ENCODE measurements around a stretch of chr2.

DNA sequence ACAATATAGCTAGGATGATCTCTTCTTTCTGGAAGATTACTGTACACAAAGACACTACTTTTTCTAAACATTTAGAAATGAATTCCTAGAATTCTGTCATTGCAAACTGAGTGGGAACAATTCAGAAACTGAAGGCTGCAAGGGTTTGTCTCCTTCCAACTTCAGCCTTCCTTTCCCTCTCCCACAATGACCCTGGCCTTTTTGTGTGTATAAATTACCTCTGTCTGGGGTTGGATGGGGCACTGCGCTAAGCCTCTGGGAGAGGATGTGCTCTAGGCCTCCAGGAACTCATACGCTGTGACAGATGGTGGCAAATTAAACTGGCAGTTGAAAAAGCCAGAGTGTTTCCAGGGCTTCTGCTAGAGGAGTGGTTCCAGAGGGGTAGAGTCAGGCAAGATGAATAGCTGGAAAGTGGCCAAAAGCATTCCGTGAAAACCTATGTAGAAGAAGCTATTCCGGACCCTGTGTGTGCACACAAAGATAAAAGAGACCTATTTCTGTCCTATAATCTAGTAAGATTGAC lies 84.7 kb downstream of the ACTR3 start:
- RRBS, result no CpG with 5 or more reads among the region's 4 CpGs

GRCh38 chr2:114662294-114662831 lies 219.9 kb downstream of the DPP10 start:
- RRBS, result no CpG with 5 or more reads among the region's 43 CpGs

DNA sequence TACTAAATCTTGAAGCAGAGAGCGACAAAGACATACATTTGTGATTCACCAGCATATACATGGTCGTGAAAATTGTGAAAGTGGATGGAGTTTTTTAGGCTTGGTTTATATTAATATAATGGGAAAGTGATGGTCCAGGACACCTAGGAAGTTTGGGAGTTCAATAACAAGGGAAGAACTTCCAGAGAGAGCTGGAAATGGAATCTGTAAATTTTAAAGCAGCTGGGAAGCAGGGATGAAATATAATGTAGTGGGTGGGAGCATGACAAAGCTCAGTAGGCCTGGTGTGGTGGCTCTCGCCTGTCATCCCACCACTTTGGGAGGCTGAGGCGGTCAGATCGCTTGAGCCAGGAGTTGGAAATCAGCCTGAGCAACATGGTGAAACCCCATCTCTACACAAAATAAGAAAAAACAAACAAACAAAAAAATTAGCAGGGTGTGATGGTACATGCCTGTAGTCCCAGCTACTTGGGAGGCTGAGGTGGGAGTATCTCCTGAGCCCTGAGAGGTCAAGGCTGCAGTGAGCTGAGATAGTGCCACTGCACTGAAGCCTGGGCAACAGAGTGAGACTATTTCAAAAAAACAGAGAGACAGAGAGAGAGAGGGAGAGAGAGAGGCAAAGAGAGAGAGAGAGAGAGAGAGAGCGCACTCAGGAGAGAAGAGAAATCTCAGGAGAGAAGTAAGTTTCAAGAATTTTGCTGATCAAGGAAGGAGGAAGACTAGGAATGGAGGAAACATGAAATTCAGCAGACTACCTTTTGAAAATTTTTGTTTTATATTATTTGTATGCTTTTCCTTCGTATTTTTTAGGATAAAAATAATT lies 745.2 kb downstream of the DPP10 start:
- RRBS, result no CpG with 5 or more reads among the region's 7 CpGs

GRCh38 chr2:117068594-117068793 lies 746.0 kb upstream of the DDX18 start:
- RRBS, result no CpG with 5 or more reads among the region's 2 CpGs

GRCh38 chr2:117981419-117981980 lies 32.4 kb downstream of the CCDC93 start:
- RRBS, result no CpG with 5 or more reads among the region's 4 CpGs

GRCh38 chr2:118012916-118013170 lies 1.0 kb downstream of the CCDC93 start:
- RRBS, result no CpG with 5 or more reads among the region's 5 CpGs

DNA sequence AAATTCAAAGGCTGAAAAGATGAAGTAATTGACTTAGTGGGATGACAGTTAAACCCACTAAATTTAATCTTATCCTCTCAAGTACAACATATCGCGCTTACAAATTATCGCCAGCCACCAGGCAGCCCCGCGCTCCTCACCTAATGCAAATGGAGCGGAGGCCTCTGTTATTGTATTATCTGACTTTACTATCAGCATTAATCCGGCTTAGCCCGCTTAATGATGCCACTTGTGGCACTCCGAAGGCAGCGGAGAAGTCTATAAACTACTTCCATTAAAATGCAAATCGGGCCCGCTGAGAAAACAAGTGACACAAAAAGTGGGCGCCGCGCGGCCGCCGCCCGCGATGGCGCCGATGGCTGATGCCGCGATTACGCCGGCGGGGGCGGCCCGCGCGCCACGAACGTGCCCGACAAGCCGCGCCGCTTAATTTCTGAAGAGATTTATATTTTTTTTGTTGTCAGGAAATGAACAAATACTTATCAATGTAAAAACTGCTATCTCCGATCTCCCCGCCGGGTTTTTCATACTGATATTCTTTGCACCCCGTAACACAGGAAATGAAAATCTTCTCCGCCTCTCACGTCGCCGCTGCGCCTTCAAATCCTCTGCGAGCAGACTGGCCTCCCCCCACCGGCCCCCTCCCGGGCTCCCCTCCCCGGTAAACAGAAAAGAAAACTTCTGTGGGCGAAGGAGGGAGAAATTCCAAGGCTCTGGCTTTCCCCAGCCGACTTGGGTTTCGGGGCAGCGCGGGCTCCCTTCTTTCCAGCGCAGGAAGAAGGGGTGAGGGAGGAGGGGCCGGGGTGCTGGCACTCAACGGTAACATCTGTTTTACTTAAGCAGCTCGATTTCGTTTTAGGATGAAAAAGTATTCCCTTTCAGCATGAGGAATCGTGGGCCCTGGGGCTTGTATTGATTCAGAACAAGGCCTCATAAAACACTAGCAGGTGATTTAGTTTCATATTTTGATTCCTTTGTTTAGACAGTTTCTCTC lies 221.9 kb downstream of the INSIG2 start:
- RRBS, result 0% methylated on average over 2 of the region's 61 CpGs

DNA sequence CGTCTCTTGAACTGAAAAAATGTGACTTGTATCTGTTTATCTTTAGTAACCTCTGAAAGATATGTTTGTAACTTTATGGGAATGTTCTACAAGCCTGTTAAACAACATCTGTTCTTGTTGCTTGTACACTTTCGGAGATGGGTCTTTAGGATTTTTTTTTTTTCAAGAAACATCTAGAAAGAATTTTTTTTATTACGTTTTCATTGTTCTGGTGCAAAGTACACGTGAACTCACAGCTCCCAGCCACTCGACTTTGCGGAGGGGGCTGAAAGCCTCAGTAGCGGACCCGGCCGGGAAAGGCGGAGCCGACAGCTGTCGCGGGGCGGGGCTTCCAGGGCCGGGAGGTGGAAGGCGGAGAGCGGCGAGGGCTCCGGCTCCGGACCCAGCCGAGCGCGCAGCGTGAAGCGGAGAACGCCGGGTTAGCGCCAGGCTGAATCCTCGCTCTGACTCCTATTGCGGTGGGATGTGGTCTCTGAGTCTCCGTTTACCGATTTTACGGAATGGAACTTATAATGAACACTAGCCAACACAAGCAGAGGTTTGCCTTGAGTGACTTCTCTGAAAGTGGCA lies 73.1 kb downstream of the EN1 start:
- RRBS, result 3% methylated on average over 15 of the region's 33 CpGs

GRCh38 chr2:118954264-118955352 lies 12.6 kb downstream of the MARCO start:
- RRBS, result no CpG with 5 or more reads among the region's 8 CpGs

DNA sequence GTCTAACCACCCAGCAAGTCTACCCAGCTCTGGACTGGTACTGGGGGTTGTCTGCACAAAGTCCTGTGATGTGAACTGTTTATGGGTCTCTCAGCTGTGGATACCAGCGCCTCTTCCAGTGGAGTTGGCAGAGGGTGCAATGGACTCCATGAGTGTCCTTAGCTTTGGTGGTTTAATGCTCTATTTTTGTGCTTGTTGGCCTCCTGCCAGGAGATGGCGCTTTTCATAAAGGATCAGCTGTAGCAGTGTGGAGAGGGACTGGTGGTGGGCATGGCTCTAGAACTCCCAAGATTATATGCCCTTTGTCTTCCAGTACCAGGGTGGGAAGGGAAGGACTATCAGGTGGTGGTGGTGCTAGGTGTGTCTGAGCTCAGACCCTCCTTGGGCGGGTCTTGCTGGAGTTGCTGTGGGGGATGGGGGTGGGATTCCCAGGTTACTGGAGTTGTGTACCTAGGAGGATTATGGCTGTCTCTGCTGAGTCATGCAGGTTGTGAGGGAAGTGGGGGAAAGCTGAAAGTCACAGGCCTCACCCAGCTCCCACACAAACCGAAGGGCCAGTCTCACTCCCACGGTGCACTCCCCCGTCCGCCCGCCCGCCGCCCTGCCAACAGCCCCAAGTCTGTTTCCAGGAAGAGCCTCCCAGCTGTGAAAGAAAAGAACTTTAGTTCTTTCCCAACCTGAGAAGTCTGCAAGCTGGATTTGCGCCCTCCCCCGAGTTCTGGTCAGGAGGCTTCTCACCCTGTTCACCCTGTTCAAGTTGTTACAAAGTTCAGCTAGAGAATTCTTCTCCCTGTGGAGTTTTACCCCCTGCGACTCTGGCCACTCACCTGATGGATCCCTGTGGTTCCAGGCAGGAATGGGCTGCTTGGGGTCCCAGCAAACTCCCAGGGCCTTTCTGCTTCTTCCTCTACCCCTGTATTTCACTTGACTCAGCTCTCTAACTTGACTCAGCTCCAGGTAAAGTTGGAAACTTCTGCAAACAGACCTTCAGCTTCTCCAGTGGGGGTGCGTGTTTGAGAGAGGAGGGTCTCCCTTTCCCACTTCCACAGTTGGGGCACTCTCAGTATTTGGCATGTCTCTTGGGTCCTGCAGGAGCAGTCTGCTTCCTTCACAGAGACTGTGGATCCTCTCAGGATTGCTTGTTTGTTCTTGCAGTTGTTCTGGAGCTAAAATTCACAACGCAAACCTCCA lies 108.2 kb downstream of the C1QL2 start:
- RRBS, result no CpG with 5 or more reads among the region's 15 CpGs

DNA sequence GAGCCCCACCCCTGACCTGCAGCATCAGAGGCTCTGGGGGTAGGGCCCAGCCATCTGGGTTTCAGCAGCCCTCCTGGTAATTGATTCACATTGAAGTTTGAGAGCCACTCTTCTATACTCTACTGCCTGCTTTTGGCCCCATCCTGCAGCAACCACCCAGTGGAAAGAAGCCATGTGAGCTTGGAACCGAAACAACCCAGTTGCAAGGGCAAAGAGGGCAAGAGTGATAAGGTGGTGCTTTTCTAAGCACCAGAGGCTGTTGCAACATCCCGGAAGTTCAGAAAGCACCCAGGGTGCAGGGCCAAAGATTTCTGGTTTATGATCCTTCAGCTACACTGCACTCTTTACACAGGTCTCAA lies 29.1 kb upstream of the TMEM37 start:
- RRBS, result no CpG with 5 or more reads among the region's 2 CpGs

DNA sequence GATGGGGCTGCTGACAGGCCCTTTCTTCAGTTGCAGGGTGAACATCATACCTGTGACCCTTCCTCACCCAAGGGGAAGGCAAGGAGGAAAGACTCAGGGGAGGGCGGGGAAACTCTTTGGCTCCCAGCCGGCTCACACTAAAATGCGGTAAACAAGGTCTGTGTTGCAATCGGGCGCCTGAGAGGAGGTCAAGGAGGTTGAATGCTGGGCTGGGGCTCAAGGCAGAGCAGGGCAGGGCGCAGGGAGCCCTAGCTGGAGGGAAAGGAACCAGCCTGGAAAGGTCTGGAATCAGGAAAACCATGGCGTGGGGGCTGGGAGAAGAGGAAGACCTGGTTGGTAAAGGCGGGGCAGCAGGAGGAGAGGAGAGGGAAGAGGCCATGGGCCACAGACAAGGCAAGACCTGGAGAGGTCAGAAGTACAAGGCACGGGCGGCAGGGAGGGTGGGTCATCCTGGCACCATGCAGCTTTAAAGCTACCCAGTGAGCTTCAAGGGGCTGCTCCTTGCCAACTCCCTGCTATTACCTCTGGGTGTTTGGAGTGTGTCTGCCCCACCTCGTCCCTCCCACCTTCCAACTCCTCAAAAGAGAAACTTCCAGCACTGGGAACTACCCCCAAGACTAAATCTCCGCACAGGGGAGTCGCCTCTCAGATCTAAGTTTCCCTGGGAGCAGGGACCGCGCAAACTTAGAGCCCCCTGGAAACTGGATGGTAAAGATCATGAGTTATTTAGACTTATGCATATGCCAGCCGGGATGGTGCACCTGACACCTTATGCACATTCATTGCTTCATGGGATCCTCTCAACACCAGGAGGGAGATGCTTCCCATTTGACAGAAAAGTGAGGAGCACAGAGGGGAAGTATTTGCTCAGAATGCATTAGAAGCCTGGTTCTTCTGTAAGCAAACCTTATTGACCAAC lies 4.6 kb upstream of the TMEM37 start:
- RRBS, result no CpG with 5 or more reads among the region's 16 CpGs

GRCh38 chr2:119483289-119483809 lies 40.9 kb downstream of the SCTR start:
- RRBS, result no CpG with 5 or more reads among the region's 8 CpGs

DNA sequence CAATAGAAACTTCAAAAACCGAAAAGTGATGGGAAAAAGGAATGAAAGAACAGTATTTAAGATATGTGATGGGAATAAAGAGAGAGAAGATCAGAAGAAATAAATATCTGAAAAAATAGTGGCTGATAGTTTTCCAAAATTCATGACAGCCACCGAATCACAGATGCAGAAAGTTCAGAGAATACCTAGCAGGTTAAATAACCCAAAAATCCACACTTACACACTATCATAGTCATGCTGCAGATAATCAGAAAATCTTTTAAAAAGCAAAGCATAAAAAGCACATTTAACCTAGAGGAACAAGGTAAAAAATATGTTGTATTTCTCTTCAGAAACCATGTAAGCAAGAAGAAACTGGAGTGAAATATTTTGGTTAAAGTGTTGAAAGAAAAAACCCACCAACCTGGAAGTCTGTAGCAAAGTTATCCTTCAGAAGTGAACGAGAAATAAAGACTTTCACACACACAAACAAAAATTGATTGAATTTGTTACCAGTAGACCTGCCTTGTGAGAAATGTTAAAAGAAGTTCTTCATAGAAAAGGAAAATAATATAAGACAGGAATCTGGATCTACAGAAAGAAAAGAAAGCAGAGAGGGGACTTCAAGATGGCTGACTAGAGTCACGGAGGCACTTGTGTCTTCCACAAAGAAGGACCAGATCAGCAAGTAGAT lies 110.8 kb upstream of the EPB41L5 start:
- RRBS, result no CpG with 5 or more reads among the region's 4 CpGs

GRCh38 chr2:120228354-120228615 lies 5.1 kb upstream of the TMEM185B start:
- RRBS, result no CpG with 5 or more reads among the region's 6 CpGs

DNA sequence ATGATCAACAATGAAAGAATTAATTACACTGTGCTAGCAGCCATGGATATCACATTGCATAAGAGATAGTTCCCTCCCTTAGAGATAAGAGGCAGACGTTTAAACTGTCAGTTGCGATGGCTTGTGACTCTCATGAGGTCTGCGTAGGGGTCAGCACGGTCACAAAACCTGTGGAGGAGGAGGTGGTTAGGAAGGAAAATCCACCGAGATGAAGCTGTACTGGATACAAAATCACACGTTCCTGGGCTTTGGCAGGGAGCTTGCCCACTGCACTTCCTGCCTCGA lies 751 bp upstream of the RALB start:
- RRBS, result no CpG with 5 or more reads among the region's 7 CpGs

- RRBS, result no CpG with 5 or more reads among the region's 9 CpGs
These were observed 1.5 kb downstream of the RALB start for GRCh38 chr2:120254104-120254584.

DNA sequence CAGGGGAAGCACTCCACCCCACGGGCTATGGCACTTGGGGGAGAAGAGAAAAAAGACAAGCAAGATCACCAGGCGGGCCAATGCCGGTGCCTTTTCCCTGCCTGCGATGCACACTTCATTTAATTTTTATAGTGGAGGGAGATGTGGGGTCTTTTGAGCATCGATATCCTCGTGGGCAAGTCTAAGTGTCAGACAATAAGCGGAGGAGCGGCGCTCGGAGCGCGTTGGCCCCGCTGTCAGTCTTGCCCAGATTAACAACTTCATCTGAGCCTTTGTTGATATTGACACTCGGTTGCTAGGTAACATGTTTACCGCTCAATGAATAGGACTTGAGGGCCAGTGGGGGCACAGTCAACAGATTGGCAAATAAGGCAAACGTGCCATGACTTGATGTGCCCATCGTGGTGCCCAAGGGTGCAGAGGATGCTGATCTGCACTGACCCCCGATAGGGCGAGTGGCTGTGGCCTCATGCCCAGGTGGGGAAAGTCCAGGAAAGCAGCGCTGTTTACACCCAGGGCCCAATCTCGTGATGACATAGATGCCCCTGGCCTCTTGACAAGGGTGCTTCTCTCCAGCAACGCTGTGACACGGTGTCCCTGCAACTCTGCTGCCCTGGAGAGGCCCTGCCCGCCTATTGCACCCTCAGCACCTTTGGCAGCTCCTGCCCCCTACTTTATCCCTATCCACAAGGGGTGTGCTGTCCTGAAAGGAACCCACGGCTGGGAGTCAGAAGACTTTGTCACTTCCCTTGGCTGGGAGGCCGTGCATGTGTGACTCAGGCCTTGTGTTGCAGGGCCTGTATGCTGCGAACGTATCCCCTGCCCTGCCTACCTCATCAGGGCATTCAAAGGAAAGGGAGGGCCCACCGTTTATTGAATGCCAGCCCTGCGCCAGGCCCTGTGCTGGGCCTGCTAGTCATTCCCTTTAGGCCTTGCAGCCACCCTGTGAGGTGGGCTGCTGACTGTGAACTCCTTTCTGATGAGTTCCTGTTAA lies 157.9 kb downstream of the INHBB start:
- RRBS, result no CpG with 5 or more reads among the region's 30 CpGs

GRCh38 chr2:120524925-120525552 lies 179.1 kb downstream of the INHBB start:
- RRBS, result no CpG with 5 or more reads among the region's 9 CpGs

GRCh38 chr2:120736412-120737492 lies 1.1 kb downstream of the GLI2 start:
- RRBS, result 8% methylated on average over 7 of the region's 74 CpGs

Data from HGPS cell (cell line).